Left lobe of liver (tissue), 1 donor: ENCODE results near the genes NDUFS5 and MACF1.

GRCh38 chr1:37945678-37946494 lies 967 bp downstream of the INPP5B start:
- PRO-cap, result bidirectional peak, plus-strand start at chr1:37946436, minus-strand start at chr1:37946251

- PRO-cap, result no peak
These were observed 7.7 kb downstream of the FHL3 start for GRCh38 chr1:37997506-37998189.

DNA sequence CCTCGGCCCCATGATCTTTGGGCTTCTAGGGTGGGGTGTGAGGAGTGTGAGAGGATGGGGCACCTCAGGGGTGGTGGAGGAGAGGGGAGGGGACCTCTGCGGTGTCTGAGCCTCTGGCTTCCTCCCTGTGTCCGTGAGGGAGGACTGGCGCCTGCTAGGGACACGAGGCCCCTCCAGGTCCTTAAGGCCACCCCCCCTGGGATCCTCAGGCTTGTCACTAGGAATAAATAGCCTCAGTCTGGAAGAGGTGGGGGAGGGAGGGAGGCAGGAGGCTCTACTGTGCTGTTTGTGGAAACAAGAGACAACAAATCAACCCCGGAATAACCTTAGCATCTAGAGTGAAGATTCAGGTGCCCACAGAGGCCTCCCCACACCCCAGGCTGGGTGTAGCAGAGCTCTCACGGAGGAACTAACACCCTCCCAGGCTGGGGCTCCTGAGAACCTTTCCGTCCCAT lies 896 bp upstream of the FHL3 start:
- PRO-cap, result no peak

- PRO-cap, result no peak
These were observed 3.5 kb upstream of the UTP11 start for GRCh38 chr1:38008844-38009701.

DNA sequence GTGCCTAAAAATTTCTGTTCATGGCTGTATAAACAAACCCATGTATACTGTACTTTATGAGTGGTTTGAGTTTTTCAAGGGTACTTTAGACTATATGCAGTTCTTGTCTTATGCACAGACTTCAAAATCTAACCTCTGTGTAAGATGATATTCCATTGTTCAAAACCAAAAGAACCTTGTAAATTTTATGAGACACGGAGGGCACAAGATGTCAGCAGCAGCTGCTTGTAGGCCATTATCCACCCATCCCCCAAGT lies 107.0 kb upstream of the POU3F1 start:
- PRO-cap, result no peak

- PRO-cap, result no peak
These were observed 386.5 kb upstream of the POU3F1 start for GRCh38 chr1:38433166-38433446.

DNA sequence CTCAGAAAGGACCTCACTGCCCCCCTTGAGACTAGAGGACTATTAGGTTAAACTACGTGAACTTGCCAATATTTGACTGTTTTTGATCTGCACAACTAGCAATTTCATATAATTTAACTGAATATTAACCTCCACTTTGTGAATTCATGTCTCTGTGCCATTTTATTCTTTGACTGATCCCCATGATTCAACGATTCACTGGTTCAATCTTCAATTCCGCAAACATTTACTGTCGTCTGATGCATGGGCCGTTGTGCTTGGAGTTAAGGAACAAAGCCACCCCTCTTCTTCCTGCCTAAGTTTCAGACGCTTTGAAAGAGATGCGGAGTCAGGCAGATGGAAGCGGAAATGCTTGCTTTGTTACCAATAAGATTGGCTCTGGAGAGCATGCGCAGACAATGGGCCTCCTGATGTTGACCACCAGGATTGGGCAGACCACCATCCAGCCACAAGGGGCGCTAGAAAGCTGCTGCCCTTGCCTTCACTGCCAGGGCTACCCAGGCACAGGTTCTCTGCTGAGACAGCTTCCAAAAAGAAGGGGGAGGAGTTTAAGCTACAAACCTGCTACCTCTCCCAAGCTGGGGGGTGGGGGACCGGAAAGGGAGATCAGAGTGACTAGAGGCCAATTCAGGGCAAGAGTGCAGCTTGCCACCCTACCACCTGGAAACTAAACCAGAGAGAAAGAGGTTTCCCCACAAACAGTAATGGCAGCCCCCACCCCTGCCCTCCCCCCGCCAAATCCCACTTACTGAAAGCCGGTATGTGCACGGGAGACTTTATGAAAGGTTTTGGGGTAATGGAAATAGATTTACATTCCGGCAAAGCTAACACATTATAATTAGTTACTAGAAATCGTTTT lies 369.8 kb downstream of the RRAGC start:
- PRO-cap, result no peak

DNA sequence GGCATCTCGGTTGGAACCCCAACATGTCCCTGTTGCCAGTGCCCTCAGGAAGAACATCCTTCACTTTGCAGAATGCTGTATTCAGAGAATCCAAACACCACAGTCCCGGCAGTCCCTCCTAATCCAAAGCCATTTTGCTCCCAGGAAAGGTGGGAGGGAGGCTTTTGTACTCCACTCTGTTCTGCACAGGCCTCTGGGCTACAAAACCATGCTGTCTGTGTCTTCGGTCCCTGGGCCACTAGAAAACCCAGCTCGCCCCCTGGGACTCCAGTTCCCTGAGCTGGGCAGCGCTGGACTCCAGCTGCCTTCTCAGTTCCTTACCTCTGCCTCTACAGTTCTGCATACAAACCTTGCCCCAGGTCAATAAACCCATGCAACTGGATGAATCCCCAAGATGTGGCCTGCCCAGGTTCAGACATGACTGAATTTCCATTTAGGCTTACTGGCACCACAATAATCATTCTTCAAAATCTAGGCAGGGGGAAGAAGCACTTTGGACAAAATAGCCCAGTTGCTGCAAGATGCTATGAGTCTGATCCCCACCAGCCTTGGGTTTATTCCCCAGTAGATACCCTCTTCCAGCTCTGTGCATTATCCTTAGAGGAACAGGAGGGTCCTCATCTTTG lies 159.6 kb downstream of the RRAGC start:
- PRO-cap, result no peak

DNA sequence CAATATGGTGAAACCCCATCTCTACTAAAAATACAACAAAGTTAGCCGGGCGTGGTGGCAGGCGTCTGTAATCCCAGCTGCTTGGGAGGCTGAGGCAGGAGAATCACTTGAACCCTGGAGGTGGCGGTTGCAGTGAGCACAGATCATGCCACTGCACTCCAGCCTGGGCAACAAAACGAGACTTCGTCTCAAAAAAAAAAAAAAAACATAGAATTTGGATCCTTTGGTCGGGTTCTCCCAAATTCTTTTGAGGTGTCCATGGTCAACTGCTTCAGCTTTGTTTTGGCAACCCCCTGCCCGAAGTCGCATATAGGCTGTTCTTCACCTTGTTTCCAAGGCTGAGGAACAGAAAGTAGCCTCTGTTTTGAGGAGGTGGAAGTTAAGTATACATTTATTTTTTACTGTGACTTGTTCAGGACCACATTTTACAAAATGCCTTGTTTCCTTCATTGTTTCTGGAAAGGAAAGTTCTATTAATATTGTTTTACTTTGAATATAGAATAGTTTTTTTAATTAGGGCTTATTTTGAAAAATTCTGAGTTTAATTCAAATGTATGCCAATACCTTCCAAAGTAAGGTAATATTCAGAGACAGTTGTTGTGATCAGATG lies 14.1 kb downstream of the AKIRIN1 start:
- PRO-cap, result no peak

DNA sequence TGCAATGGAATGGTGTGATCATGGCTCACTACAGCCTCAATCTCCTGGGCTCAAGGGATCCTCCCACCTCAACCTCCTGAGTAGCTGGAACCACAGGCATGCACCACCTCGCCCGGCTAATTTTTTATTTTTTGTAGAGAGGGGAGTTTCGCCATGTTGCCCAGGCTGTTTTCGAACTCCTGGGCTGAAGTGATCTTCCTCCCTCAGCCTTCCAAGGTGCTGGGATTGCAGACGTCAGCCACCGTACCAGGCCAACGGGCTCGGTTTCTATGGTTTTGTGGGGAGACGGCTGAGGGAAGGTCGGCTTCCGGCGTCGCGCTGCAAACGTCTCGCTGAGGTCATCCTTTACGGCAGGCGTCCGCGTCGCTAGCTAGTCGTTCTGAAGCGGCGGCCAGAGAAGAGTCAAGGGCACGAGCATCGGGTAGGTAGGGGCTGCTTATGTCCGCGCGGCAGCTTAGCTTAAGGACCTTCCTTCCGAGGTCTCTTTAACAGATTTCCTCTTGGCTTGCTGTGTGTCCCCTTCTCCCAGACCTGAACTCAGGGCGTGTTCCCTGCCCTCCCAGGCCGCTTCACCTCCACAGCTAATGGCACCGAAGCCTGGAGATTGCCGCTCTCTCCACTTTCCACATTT lies at the start of gene NDUFS5:
Gene NDUFS5, plus strand, starts transcription at position 373 of the 631 bp plus-strand sequence.
- PRO-cap, result bidirectional peak, plus-strand start at position 373 of the sequence, minus-strand start at position 267 of the sequence

DNA sequence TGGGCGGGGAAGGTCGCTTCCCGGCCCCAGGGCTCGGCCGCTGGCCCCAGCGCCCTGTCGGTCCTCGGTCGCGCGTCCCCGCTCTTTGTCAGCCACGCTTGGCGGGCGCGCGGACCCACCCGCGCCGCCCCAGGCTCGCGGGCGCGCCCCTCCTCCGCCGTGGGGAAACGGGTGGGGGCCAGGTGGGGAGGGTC lies 55.6 kb downstream of the NDUFS5 start:
- PRO-cap, result no peak

DNA sequence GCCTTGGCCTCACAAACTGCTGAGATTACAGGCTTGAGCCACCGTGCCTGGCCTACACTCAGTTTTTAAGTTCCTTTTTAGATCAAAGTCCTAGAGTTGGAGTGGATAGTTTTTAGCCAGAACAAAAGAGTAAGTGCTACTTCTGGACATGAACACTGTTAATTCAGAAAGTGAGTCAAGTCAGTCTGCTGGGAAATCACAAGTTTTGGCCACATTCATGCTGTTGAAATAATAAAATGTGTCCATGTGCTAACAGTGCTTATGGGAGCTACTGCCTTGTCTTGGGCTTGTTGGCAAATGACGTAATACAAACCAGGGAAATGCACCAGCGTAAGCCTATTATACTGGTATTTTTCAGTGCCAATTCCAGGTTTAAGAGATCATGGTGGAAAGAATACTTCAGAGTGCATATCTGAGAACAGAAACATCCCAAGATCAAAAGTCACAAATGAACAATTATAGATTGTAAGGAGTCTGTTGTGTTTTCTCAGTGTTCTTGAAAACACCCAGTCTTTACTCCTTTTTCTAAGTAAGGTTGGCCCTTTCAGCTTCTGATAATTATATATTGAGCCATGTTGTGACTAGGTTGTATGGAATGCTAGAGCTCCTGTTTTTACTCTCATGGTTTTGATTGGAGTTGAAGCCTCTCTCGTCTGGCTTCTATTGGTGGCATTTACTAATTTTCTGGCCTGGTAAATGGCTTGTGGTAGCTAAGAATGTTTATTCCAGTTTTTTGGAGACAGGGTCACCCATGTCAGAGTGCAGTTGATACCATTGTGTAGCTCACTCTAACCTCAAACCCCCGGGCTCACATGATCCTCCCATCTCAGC lies 84.5 kb downstream of the NDUFS5 start:
- PRO-cap, result no peak

GRCh38 chr1:39116642-39117018 lies 87.9 kb upstream of the MACF1 start:
- PRO-cap, result no peak

GRCh38 chr1:39130055-39130861 lies 74.2 kb upstream of the MACF1 start:
- PRO-cap, result no peak

- PRO-cap, result no peak
These were observed 7.7 kb upstream of the MACF1 start for GRCh38 chr1:39196702-39197230.

GRCh38 chr1:39204294-39205055 lies at the start of gene MACF1:
Gene MACF1, plus strand, starts transcription at chr1:39204695.
- PRO-cap, result bidirectional peak, plus-strand start at chr1:39204695, minus-strand start at chr1:39204545

- PRO-cap, result no peak
These were observed 9.8 kb downstream of the MACF1 start for GRCh38 chr1:39213938-39215009.

- PRO-cap, result no peak
These were observed 11.1 kb downstream of the MACF1 start for GRCh38 chr1:39215599-39216020.

- PRO-cap, result no peak
These were observed 78.7 kb downstream of the MACF1 start for GRCh38 chr1:39282934-39283865.

DNA sequence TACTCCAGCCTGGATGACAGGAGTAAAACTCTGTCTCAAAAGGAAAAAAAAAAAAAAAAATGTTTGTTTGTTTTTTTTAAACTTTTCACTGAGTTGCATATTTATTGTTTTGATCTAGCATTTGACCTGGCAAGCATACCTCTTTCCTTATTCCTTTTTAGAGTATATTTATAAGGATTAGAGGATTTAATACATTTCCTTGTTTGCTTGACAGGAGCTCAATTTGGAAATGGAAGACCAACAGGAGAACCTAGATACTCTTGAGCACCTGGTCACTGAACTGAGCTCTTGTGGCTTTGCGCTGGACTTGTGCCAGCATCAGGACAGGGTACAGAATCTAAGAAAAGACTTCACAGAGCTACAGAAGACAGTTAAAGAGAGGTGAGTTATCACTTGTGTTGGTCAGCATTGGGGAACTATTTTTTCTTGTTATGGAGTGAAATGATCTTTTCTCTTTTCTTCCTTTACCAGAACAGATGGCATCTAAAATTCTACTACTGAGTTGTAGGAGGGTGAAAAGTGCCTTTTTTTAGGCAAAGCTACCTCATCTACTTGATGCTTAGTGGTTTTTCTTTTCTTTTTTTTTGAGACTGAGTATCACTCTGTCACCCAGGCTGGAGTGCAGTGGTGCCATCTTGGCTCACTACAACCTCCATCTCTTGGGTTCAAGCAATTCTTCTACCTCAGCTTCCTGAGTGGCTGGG lies 123.3 kb upstream of the BMP8A start:
- PRO-cap, result no peak